ENCODE measurements around a stretch of chr5.

DNA sequence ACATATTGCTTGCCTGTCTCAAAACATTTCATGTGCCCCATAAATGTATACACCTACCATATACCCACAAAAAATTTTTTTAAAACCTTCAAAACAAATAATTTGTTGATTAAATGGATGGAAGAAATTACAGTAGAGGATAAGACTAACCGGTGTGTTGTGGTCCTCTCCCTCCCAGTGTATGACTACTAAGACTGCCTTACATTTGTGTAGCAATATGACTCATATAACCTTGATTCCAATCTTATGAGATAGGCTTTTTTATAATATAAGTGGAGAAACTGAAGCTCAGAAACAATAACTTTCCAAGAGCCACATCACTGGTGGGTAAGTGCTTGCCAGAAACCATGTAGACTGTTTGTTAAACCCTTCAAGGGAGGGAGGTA is 47.5 kb downstream of the NLN start:
- PRO-cap: no peak
- RAMPAGE, long total RNA, 4 experiments: no peak in any of the 4 experiments

DNA sequence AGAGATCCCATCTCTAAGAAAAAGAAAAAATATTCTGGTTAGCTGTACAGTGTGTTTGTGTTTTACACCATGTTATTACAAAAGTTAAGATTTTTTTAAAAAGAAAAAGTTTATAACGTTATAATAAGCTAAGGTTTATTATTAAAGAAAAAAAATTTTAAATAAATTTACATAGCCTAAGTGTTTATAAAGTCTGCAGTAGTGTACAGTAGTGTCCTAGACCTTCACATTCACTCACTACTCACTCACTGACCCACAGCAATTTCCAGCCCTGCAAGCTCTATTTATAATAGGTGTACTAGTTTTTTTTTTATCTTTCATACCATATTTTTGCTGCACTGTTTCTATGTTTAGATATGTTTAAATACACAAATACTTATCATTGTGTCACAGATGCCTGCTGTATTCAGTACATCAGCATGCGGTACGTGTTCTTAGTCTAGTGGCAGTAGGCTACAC is 40.7 kb downstream of the ERBIN start:
- PRO-cap: no peak
- RAMPAGE, long total RNA, 4 experiments: no peak in any of the 4 experiments

DNA sequence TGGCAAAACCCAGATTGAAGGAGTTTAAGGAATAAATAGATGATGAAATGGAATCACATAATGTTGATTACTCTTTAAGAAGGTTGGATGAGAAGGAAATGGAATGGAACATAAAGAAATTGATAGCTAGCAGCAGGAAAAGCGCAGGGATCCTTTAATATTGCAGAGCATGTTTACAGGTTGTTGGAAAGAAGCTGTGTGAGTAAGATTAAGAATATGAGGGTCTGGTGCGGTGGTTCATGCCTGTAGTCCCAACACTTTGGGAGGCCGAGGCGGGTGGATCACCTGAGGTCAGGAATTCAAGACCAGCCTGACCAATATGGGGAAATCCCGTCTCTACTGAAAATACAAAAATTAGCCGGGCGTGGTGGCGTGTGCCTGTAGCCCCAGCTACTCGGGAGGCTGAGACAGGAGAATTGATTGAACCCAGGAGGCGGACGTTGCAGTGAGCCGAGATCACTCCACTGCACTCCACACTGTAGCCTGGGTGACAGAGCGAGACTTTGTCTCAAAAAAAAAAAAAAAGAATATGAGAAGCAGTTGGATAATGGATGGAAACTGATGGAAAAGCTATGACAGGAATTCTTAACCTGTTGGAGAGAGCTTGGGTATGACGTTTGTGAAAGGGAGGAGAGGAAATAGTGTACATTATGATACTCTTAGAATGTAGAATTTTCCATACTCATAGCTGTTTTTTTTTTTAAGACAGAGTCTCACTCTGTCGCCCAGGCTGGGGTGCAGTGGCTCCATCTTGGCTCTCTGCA is 107.4 kb downstream of the ERBIN start:
- PRO-cap: no peak
- RAMPAGE, long total RNA, 4 experiments: no peak in any of the 4 experiments

DNA sequence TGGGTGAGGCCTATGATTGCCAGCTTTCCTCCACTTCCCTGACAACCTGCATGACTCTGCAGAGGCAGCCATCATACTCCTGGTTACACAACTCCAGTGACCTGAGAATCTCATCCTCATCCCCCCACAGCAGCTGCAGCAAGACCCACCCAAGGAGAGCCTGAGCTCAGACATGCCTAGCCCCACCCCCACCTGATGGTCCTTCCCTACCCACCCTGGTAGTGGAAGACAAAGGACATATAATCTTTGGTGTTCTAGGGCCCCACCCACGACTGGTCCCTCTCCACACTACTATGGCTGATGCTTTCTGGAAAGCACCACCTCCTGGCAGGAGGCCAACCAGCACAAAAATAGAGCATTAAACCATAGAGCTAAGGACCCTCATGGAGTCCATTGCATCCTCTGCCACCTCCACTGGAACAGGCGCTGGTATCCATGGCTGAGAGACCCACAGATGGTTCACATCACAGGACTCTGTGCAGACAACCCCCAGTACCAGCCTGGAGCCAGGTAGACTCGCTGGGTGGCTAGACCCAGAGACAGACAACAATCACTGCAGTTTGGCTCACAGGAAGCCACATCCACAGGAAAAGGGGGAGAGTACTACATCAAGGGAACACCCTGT is 42.9 kb upstream of the SREK1 start:
- PRO-cap: no peak
- RAMPAGE, long total RNA, 4 experiments: no peak in any of the 4 experiments

GRCh38 chr5:66144422-66145050 is 436 bp downstream of the SREK1 start:
- PRO-cap: no peak
- RAMPAGE, long total RNA, 4 experiments: no peak in any of the 4 experiments

DNA sequence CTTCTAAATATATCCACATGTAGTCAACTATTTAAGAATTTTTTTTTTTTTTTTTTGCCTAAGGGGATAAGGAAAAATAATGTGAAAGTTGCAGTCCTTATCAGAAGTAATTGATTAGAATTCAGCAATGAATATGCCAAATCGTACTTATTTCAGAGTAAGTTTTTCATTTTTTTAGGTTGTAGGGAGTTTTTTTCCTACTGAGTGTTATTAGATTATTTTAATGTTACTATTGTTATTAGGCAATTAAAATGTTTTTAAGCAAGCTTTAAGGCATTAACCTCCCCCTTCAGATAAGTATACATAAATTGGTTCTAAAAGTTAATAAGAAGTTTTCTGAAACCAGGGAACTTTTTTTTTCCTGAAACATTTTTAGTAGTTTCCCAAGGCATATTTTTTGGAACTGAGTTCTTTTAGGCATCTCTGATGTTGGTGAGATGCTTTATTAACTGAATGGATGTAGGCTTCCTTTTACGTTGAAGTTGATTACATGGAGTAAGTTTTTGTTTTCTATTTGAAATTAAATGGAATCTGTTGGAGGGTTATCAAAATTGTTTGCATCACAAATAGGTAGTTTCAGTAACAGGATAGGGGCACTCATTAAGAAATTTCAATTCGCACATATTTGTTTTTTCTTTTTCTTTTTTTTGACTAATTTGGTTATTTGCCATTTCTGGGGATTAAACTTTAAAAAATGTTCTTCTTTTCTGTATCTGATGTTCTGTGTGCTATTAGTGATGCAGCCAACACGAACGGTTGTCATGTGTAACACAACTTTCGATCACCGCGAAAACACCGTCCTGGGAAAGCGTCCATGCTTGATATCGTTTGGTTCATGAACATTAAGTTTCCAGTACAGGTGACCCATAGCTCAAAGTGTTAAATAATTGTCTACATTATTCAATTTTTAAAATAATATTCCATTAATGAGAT is 14.2 kb downstream of the SREK1 start:
- PRO-cap: no peak
- RAMPAGE, long total RNA, 4 experiments: no peak in any of the 4 experiments

- PRO-cap: no peak
- RAMPAGE, long total RNA, 4 experiments: no peak in any of the 4 experiments
These were observed 30.6 kb downstream of the SREK1 start for GRCh38 chr5:66174343-66175408.

GRCh38 chr5:66333145-66333559 is 189.1 kb downstream of the SREK1 start:
- PRO-cap: no peak
- RAMPAGE, long total RNA, 4 experiments: no peak in any of the 4 experiments

DNA sequence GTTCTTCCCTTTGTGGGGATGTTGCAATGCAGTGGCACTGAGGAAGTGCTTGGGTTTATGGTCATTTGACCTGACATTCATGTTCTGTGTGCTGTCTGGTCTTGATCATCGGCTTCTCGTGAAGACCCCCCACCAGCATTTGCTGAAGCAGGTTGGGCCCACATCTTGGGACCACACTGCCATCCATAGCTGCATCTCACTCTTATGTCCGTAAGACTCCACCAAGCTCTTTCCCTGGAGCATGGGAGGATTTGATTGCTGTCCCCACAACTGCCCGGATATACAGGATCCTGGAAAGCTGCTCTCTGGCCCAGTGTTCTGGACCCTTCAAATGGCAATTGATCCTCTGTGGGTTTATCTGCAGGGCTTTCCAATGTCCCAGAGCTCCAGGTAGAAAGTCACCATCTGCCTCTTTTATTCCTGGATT is 214.5 kb downstream of the SREK1 start:
- PRO-cap: no peak
- RAMPAGE, long total RNA, 4 experiments: no peak in any of the 4 experiments

DNA sequence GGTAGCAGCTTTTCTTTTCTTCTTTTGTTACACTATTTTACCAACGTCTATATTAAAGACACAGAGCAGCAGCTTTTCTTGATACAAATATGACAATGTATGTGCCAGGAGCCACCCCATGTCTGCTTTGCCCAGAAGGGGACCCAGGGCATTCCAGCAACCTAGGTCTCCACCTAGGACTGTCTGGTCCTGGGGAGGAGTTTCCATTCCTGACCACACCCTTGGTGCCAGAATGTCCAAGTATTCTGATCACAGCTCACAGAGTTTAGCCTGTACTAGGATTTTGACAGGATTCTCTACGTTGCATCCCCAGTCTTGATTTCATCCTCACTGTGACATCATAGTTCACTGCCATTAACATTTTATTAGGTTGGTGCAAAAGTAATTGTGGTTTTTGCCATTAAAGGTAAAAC is 224.7 kb downstream of the SREK1 start:
- PRO-cap: no peak
- RAMPAGE, long total RNA, 4 experiments: no peak in any of the 4 experiments

- PRO-cap: no peak
- RAMPAGE, long total RNA, 4 experiments: no peak in any of the 4 experiments
These were observed 25.7 kb downstream of the MAST4 start for GRCh38 chr5:66621879-66622339.

DNA sequence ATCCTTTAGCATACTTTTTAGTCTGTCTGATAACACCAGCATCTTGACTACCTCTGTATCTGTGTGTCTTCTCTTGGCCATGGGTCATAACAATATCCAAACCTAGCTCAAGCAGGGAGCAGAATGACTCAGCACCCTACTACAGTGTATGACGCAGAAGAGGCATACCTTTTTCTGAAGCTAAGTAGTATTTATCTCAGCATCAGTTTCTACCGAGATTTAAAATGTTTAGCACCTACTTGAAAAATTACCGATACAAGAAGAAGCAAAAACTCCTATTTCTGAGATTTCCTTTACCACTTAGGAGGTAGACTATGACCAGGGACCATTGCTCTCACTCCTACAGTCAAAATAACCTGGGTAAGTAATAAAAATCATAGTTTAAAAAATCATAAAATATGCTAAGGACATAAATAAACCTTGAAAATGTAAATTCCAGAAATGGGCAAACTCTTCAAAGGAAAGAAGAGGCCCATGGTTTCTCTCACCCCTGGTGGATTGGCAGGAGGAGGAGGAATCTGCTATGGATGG is 286.5 kb downstream of the MAST4 start:
- PRO-cap: no peak
- RAMPAGE, long total RNA, 4 experiments: no peak in any of the 4 experiments

- PRO-cap: no peak
- RAMPAGE, long total RNA, 4 experiments: no peak in any of the 4 experiments
These were observed 235.8 kb downstream of the CD180 start for GRCh38 chr5:66960809-66961213.

DNA sequence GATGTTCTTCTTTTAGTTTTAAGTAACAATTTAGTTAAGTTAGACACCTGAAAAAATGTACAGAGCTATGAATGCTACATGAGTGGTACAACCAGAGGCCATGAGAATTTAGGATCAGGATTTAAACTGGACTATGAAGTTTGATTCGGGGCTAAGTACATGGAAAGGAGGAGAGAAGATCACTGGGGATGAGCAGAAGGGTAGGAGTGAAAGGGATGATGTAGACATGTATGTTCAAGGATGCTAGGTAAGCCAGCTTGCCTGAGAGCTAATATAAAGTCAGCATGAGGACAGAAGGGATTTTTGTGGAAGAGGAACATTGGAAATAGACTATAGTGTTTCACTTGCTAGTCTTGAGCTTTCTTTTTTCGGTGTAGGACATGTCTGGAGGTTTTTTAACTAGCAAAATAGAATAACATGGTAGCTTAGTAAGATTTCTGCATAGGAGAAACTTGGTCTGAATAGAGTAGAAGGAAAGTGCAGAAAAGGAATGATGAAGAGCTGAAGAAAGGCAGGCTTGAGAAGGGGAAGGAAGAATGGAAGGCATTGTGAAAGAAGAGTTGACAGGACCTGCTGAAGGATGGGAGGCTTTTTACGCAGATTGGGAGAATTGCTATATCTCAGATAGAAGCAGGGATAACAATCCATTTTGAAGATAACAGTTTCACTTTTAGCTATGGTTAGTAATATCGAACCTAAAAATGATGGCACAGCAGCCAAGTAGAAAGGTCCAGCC is 218.0 kb downstream of the CD180 start:
- PRO-cap: no peak
- RAMPAGE, long total RNA, 4 experiments: start-site peak on the plus strand in 1 of 4 experiments, centred at position 290 of the sequence, 6 reads per replicate

DNA sequence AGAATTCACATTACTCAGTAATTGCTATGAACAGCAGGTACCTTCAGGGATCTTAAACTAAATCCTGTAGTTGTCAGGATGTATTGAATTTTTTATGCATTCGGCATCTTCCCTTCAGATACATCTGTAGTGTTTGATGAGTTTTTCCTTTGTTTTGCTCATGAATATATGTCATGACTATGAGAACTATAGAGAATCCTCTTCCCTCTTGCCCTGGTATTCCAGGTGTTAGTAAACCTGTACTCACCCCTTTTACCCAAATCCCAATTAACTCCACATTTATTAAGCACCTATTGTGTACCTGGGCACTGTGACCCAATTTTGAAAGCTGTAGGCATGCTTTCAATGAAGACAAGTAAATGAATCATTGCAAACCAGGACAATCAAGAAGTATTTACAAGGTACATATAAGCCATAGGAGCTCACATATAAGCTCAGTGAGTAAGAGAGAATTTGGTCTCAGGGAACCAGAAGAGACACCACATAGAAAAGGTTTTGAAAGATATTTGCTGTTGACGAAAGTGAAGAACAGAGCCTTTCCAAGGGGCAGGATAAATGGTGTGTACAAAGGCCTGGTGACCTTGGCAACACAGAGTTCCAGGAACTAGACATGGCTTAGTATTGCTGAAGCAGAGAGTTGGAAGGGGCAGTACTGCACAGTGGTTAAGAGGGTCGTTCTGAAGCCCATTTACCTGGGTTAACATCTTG is 187.7 kb downstream of the CD180 start:
- PRO-cap: no peak
- RAMPAGE, long total RNA, 4 experiments: no peak in any of the 4 experiments

DNA sequence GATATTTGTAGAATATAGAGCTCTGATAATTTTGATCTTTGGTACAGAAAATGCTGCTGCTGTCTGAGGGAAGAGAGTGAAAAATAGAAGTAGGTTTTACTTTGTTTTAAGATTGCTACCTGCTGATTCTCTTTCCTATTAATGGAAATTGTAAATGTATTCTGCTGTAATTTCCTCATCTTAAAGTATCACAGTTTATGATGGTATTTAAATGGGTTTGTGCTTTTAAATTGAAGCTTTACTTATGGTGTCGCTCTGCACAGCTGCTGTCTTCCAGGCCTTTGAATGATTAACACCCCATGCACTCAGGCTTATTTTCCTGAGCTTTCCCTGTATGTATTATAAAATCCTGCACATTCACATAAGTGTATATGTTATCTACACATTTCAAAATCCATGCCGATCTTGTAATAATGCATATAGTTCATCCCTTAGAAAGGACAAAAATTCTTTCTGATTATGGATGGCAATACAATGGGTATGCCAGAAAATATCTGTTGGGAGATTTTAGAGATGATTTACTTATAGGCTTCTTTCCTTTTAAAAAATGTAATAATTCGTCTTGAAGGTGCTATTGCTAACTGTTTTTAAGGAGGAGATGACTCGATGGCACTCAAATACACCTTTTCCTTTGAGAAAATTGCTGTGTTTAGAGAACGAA is 180.0 kb downstream of the CD180 start:
- PRO-cap: no peak
- RAMPAGE, long total RNA, 4 experiments: no peak in any of the 4 experiments

DNA sequence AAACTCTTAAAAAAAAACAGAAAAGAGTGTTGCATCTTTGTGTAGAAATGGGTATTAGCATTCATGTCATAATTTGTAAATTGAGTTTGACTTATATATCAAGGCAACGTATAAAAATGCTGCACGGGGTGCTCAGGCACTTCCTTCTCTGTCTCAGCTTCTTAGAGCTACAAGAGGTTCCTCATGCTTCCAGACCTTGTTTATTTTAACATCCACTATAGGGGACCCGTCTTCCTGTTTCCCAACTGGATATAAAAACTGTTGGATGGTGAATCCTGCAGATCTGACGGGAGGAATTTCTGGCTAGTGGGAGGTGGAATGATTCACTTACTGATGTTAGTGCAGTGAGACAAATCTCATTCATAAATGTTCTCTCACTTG is 108.0 kb upstream of the CD180 start:
- PRO-cap: no peak
- RAMPAGE, long total RNA, 4 experiments: no peak in any of the 4 experiments

DNA sequence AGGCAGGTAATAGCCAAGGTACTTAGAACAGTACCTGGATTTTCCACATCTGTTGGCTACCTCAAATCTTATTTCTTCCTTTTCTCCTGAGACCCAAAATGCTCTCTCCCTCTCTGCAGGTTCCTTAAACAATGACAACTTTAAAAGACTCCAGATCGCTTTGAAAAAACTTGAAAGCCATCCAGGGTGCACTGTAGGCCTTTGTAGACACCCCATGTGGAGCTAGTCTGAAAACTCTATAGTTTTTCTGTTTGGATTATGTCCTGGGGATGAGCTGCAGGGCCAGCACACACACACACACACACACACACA is 341.4 kb upstream of the CD180 start:
- PRO-cap: no peak
- RAMPAGE, long total RNA, 4 experiments: no peak in any of the 4 experiments

GRCh38 chr5:67808281-67808710 is 407.3 kb upstream of the PIK3R1 start:
- PRO-cap: no peak
- RAMPAGE, long total RNA, 4 experiments: no peak in any of the 4 experiments

DNA sequence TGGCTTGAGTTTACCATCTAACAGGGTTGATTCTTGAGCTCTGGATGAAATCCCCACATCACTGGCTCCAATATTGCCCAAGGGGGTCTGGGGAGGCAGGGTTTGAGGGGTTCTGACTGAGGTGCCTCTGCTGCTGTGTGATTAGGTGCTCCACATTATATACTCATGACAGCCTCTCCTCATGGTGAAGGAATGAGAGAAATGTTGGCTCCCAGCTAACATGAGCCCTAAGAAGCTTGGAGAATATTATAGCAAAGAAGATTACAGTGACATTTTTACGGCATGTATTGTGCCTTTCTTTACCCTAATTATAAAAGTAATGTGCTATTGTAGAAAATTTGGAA is 229.6 kb upstream of the PIK3R1 start:
- PRO-cap: no peak
- RAMPAGE, long total RNA, 4 experiments: no peak in any of the 4 experiments

All from omental fat pad (tissue), 4 donors.